ENCODE measurements around a stretch of chrX.

DNA sequence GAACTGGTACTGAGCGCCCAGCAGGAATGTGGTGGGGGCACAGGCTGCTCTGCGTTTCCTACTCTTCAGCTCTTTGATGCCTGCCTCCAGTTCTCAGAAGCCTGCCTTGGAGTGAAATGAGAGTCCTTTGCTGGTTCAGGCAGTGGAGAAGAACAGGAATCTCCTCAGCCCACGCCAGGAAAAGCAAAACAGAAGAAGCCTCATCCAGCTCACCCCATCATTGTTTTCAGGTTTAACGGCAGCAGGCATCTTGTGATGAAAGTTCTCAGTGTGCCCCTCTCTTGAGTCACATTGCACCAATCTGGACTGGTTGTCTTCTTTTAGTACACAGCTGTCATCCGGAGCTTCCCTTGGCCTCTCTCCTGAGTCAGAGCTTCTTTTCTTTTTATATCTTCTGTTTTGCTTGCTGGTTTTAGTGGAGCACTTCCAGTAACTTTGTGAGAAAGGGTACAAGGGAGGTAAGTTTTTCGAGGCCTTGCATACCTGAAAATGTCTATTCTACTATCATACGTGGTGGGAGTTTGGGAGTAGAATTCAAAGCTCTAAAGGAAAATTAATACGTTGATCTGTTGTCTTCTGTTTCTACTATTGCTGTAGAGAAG lies 51.0 kb downstream of the TSPAN7 start:
- PRO-cap, 7 experiments, result no peak in any of the 7 experiments
- RAMPAGE, long total RNA, 2 experiments, result no peak in any of the 2 experiments

- PRO-cap, 7 experiments, result no peak in any of the 7 experiments
- RAMPAGE, long total RNA, 2 experiments, result no peak in any of the 2 experiments
Measured at GRCh38 chrX:38770043-38770699, 31.1 kb upstream of the MID1IP1 start.

DNA sequence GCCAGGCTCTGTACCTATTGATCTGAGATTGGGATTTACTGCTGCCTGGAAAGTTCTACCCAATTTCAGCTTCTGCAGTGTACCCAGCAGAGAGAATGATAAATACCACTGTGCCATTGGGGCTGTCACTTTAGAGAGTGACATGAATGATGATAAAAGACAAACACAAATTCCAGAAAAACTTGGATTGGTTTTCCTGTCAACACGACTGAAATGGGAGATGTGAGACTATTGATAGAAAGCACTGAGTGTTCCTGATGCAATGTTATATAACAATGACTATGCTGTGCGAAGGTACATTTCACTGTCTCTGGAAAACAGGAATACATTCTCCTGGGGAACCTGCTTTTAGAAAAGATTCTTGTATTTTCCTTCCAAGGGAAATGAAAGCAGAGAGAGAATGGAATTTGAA lies 49.6 kb downstream of the MID1IP1 start:
- PRO-cap, 7 experiments, result no peak in any of the 7 experiments
- RAMPAGE, long total RNA, 2 experiments, result no peak in any of the 2 experiments

GRCh38 chrX:39016333-39016993 lies 215.2 kb downstream of the MID1IP1 start:
- PRO-cap, 7 experiments, result no peak in any of the 7 experiments
- RAMPAGE, long total RNA, 2 experiments, result no peak in any of the 2 experiments

GRCh38 chrX:39771789-39773030 lies 325.5 kb downstream of the BCOR start:
- PRO-cap, 7 experiments, result peak in 4 of 7 experiments; most common plus-strand start chrX:39772322 (in 4); most common minus-strand start chrX:39772206 (in 4)
- RAMPAGE, long total RNA, 2 experiments, result no peak in any of the 2 experiments

GRCh38 chrX:39830381-39830870 lies 267.3 kb downstream of the BCOR start:
- PRO-cap, 7 experiments, result no peak in any of the 7 experiments
- RAMPAGE, long total RNA, 2 experiments, result no peak in any of the 2 experiments

GRCh38 chrX:39866129-39866927 lies 231.4 kb downstream of the BCOR start:
- PRO-cap, 7 experiments, result peak in 3 of 7 experiments; most common minus-strand start chrX:39866383 (in 3)
- RAMPAGE, long total RNA, 2 experiments, result no peak in any of the 2 experiments

DNA sequence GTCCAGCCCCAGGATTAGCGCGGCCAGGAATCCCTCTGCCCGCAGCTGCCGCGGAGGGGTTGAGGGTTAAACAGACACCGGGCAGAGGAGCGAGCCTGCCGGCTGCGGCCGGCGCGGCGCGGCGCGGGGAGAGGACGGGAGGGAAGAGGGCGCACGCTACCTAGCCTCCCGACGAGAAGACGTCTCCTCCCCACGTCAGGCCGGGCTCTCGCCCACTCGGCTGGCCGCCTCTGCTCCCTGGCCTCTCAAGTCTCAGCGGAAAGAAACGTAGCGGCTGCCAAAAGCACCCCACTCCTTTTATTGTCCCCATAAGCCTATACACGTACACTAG lies 85.4 kb downstream of the BCOR start:
- PRO-cap, 7 experiments, result peak in 7 of 7 experiments; most common plus-strand start position 73 of the sequence (in 5); most common minus-strand start position 133 of the sequence (in 3)
- RAMPAGE, long total RNA, 2 experiments, result no peak in any of the 2 experiments

- PRO-cap, 7 experiments, result peak in 7 of 7 experiments; most common plus-strand start chrX:40094663 (in 6); most common minus-strand start chrX:40094517 (in 6)
- RAMPAGE, long total RNA, 2 experiments, result no peak in any of the 2 experiments
Measured at GRCh38 chrX:40094379-40095343, 3.1 kb downstream of the BCOR start.

- PRO-cap, 7 experiments, result peak in 6 of 7 experiments; most common plus-strand start chrX:40104821 (in 6); most common minus-strand start chrX:40104854 (in 2)
- RAMPAGE, long total RNA, 2 experiments, result no peak in any of the 2 experiments
Measured at GRCh38 chrX:40104476-40105174, 6.9 kb upstream of the BCOR start.

GRCh38 chrX:40173360-40173977 lies 75.7 kb upstream of the BCOR start:
- PRO-cap, 7 experiments, result no peak in any of the 7 experiments
- RAMPAGE, long total RNA, 2 experiments, result no peak in any of the 2 experiments

DNA sequence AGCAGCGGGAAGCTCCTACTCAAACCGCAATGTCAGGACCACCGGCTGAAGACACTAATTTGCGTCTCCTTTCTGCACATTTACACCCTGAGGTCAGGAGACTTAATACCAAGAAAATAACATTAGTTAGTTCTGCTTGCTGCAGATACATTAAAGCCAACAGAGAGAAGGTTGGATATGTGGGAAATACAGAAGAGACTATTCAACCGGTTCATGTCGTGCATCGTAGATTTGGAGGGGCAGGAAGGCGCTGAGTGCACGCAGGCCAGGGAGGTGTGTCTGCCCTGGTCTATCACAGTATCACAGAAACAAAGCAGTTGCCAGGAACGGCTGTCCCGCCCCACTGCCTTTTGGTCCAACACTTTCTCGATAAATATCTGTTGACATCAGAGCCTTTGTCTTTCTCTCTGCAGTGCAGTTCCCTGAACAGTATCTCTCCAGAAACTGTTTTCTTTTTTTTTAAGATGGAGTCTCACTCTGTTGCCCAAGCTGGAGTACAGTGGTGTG lies 151.0 kb upstream of the BCOR start:
- PRO-cap, 7 experiments, result no peak in any of the 7 experiments
- RAMPAGE, long total RNA, 2 experiments, result no peak in any of the 2 experiments

GRCh38 chrX:40734763-40735333 lies 494 bp downstream of the MED14 start:
- PRO-cap, 7 experiments, result peak in 2 of 7 experiments; most common minus-strand start chrX:40735243 (in 1)
- RAMPAGE, long total RNA, 2 experiments, result no peak in any of the 2 experiments

DNA sequence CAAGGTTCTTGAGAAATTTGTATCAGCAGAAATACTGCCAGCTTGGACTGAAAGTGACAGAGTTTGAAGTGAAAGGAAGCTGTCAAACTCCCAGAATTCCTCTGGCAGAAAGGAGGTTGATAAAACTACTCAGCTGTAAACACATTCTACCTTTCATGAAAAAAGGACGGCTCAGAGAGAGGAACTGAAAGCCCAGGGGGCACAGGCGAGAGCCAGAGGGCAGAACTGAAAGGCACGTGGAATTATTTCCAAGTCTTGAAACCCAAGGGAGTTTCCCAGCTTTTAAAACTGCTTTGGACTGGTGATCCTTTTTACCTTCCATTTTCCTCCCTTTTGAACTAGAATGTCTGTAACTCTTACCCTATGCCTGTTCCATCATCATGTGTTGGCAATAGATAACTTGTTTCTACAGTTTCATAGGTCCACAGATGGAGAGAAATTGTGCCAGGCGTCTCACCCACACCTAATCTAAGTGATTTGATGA lies 14.6 kb upstream of the MED14 start:
- PRO-cap, 7 experiments, result no peak in any of the 7 experiments
- RAMPAGE, long total RNA, 2 experiments, result no peak in any of the 2 experiments

DNA sequence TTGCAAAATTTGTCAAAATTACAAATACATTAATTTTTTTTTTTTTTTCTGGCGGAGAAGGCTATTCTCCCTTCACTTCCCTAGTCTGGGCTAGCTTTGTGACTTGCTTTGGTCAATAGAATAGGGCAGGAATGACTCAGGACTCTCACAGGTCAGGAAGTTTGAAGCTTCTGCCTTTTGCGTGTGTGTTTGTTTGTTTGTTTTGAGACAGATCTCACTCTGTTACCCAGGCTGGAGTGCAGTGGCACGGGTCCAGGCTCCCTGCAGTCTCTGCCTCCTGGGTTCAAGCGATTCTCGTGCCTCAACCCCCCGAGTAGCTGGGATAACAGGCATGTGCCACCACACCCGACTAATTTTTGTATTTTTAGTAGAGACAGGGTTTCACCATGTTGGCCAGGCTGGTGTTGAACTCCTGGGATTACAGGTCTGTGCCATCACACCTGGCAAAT lies 55.9 kb upstream of the USP9X start:
- PRO-cap, 7 experiments, result no peak in any of the 7 experiments
- RAMPAGE, long total RNA, 2 experiments, result no peak in any of the 2 experiments

DNA sequence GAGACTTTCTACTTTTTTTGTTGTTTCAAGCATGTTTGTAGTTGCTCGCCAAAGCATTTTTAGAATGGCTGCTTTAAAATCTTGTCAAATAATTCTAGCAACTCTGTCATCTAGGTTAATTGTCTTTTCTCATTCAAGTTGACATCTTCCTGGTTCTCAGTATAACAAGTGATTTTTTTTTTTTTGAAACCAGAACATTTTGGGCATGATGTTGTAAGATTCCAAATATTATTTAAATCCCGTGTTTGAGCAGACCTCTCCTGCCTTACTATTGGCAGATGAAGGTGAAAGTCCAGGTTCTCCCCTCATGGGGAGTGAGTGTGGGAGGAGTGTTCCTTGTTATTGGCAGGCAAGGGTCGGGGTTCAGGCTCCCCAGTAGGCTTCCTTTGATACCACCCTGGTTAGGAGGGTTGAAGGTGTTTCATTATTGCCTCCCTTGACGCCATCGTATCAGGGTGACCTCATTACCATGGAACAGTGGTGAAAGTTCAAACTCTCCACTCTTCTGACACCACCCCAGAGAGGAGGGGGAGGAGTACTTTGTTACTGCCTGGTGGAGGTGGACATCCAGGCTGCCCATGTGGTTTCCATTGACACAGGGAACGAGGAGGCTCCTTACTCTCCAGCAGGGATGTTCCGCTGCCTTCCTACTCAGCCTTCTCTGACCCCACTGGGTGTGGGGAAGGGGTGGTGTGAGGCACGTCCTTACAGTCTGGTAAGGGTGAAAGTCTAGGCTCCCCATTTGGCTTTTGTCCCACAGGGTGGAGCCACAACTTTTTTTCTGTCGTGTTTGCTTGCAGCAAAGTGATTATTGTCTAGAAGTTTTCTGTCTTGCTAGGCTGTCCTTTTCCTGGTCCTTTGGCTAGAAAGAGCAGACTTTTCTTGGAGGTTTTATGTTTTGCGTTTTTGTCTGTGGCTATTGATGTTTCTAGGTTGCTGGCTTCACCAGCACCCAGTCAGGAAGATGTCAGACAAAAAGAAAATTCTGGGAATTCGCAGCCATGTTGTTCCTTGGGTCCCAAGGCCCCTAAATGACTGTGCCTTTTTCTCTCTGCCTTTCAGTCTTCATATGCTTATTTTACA lies 37.3 kb upstream of the USP9X start:
- PRO-cap, 7 experiments, result no peak in any of the 7 experiments
- RAMPAGE, long total RNA, 2 experiments, result no peak in any of the 2 experiments

GRCh38 chrX:41087097-41087727 lies 2.0 kb downstream of the USP9X start:
- PRO-cap, 7 experiments, result no peak in any of the 7 experiments
- RAMPAGE, long total RNA, 2 experiments, result no peak in any of the 2 experiments

GRCh38 chrX:41095281-41096076 lies 10.2 kb downstream of the USP9X start:
- PRO-cap, 7 experiments, result no peak in any of the 7 experiments
- RAMPAGE, long total RNA, 2 experiments, result no peak in any of the 2 experiments

DNA sequence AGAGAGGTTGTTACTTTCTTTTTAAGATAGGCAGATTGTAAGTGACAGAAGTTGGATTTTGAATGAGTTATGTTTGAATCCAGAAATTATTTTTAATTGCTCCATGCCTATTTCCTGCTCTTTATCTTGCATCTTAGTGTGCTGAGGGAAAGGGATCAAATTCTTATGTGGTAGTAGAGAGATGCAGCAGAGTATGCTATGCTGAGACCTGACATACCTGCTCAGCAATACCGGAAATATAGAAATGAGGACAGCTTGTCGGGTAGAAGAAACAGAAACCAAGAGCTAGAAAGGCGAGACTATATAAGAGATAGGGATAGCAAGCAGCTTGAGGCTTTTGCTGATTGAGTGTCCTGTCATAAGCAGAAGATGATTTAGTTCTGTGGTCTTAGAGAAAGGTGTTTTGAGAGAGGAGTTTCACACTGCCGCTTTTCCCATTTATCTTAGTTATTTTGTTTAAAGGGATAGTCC lies 31.6 kb downstream of the USP9X start:
- PRO-cap, 7 experiments, result no peak in any of the 7 experiments
- RAMPAGE, long total RNA, 2 experiments, result no peak in any of the 2 experiments

DNA sequence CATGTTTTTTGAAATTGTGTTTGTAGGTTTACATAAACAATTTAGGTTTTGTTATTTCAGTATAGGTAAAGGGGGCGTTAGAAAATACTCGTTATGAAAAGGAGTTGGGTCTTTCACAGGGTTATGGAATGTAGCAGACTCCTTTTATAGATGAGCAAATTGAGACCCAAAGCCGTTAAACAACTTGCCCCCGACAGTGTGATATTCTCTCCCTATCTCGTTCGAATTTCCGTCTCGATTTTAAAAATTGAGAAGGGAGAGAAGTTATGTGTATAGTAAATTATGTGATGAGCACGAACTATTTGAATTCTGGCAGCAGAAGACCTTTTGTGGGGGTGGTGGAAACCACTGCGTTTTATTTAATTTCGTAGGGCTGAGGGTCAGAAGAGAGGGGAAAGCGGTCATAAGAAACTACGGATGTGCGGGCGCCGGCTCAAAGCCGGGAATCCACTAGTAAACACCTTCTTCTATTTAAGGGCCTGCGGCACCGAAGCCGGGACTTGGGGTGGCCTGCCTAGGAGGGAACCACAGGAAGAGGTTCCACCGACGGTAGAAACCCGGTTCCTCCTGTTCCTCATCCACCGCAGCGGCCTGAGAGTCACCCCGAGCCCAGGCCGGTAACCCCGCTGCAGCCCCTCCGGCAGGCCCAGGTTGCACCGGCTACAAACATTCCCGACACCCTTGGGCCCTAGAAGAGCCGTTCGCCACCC lies 1.5 kb upstream of the DDX3X start:
- PRO-cap, 7 experiments, result peak in 7 of 7 experiments; most common plus-strand start position 383 of the sequence (in 7); most common minus-strand start position 447 of the sequence (in 2)
- RAMPAGE, long total RNA, 2 experiments, result no peak in any of the 2 experiments